GM19239 (cell line): ENCODE results near the genes KRTAP5-7, ANAPC15 and FOLR3.

GRCh38 chr11:70164917-70165829 is 37.9 kb upstream of the FADD start:
- RRBS: no CpG with 5 or more reads among the region's 30 CpGs

- RRBS: no CpG with 5 or more reads among the region's 15 CpGs
These were observed 3.0 kb downstream of the FADD start for GRCh38 chr11:70206098-70206481.

DNA sequence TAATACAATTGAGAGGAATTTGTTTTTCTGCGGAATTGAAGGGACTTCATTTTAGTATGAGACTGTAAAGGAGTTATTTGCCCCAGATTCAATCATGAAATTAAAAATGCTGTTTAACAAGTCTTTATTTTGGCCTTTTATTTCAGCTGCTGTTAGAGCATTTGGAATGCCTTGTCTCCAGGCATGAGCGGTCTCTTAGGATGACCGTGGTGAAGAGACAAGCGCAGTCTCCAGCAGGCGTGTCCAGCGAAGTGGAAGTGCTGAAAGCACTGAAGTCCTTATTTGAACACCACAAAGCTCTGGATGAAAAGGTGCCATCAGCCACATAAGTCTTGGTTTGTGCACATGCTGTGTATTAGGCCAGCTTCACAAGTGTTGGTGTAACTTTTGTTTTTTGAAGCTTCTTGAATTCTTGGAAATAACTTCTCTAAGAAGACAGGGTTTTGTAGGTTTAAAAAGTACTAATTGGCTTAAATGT is 54.2 kb downstream of the PPFIA1 start:
- RRBS: no CpG with 5 or more reads among the region's 6 CpGs

GRCh38 chr11:70330054-70330458 is 59.6 kb downstream of the PPFIA1 start:
- RRBS: no CpG with 5 or more reads among the region's 6 CpGs

DNA sequence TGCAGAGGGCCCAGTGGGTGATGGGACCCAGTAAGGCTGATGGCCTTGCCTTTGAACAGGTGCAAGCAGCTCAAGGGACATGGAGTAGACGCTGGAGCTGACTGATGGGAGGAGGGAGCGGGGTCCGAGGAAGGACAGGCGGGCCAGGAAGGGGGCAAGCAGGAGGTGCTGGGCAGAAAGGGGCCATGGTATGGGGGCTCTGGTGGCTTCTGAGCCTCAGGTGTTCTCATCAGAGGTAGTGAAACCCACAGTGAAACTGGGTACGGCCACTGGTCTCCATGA is 26.2 kb downstream of the CTTN start:
- RRBS: no CpG with 5 or more reads among the region's 5 CpGs

DNA sequence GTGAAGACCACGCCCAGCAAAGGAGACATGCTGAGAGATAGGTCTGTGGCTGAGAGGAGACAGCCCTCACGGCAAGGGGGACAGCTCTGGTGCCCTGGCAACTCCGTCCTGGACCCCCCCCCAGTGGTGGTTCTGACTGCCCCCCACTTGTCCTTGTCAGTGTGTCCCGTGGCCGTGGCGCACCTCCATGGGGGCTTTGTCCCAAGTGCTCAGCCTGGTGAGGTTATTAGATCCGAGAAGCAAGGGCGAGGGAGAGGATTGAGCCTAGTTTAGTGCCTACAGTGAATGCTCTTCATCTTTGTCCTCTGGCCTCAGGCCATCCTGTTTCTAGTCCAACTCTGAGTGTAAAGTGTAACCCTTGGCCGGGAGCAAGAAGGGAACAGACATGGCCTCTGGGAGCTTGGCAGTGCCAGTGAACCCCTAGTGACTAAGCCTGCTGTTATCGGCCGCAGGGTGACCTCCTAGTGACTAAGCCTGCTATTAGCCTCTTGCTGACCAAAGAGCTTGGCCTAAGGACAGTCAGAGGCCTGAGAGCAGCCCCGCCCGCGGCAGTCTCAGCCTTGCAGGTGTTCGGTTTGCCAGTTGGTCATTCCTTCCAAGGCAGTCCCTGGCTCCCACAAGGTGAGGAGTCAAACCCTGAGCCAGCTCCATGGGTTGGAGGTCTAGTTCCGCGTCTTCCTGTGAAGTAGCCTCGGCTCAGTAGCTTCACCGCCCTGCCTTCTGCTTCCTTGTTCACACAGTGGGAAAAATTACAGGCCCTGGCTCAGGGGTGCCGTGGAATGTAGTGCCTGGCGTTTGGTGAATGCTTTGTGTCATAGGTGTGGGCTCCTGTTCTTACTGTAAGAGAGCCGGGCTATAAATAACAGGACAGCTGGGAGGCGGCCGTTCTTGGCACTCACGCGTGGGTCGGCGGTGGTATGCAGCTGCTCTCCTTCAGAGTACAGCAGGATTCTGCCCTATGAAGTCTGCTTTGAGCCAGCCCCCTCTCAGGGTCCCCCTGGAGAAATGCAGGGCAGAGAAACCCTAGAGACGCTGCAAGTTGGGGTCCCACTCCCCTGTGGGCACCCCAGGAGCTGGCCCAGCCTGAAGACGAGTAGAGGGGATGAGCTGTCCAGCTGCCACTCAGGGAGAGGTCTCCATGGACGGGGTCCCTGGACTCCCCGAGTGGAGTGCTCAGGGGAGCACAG is 83.9 kb downstream of the CTTN start:
- RRBS: no CpG with 5 or more reads among the region's 32 CpGs

GRCh38 chr11:70486730-70487485 is 88.6 kb downstream of the CTTN start:
- RRBS: 91% methylated on average over 18 of the region's 52 CpGs

DNA sequence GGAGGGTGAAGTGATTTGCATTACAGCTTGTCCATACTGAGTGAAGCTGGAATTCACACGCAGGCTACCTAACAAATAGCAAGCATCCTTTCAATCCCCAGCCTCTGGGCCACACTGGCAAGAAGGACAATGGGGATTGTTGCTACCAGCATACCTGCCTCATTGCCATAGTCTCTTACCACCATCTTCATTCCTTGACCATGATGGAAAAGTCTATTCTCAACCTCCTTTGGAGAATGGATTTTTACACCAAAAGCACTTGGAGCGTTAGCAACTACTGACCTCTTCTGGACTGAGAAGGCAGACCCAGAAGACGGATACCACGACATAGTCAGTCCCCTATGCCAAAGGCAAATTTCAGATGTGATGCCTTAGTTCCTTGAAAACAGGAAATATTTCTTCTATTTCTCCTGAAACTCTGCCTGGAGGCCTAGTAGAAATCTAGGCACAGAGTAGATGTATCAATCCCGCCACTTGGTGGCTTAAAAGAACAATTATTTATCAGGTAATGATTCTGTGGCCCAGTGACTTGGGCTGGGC is 75.5 kb downstream of the DHCR7 start:
- RRBS: no CpG with 5 or more reads among the region's 5 CpGs

DNA sequence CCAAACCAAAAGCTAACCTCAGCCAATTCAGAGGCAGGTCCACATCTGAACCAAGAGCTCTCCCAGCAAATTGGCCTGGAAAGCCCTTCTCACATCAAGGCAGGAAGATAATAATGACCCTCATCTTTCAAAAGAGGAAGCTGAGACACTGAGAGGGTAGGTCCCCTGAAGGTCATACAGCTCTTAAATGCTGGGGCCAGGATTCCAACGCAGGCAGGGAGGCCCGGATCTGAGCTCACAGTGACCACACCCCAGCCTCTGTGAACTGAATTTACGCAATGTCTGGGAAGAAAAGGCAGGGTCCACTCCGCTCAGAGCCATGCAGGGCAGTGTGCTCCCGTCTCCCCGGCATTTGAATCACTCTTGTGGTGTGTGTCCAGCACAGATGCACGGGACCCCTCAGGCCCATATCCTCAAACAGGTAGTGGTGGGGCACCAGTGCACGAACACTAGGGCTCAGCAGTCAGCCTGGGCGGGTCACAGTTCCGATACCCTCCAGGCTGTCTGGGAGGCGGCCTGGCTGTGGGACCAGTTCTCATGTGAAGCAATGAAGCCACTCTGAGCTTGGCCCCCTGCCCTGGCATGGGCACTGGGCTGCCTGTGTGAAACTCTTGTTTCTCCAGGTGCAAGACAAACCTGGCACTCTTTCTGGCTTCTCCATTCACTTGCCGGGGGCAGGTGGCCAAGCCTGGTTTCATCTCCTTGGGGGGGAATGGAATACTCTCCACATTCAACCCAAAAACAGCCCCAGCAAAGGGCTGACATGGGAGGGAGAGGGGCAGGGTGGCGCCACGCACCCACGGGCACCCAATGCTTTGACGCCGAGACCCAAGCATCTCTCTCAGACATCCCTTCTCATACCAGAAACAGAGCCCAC is 14.5 kb downstream of the DHCR7 start:
- RRBS: no CpG with 5 or more reads among the region's 17 CpGs

- RRBS: no CpG with 5 or more reads among the region's 5 CpGs
These were observed 27.0 kb downstream of the NADSYN1 start for GRCh38 chr11:71479988-71480329.

- RRBS: no CpG with 5 or more reads among the region's 8 CpGs
These were observed 27.6 kb upstream of the KRTAP5-7 start for GRCh38 chr11:71499403-71499949.

DNA sequence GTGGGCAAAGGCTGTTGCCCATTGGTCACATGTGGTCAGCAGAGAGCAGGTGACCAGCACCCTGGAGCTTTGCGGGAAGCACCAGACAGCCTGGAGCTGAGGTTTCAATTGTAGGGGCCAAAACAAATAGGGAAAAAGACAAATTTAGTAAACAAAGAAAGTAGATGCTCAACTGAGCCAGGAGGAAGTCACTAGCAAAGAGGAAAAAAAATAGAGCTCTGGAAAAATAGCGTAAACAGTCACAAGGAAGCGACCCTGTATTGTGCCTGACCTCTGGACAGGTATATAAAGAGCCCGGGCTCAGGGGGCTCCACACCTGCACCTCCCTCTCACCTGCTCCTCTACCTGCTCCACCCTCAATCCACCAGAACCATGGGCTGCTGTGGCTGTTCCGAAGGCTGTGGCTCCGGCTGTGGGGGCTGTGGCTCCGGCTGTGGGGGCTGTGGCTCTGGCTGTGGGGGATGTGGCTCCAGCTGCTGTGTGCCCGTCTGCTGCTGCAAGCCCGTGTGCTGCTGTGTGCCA is at the start of gene KRTAP5-7:
TSS of gene KRTAP5-7 (plus strand) at position 339 of the 522 bp plus-strand sequence.
- RRBS: no CpG with 5 or more reads among the region's 9 CpGs

- RRBS: no CpG with 5 or more reads among the region's 38 CpGs
These were observed 56.6 kb upstream of the KRTAP5-11 start for GRCh38 chr11:71639303-71639600.

GRCh38 chr11:71710708-71711517 is 122.1 kb upstream of the DEFB108B start:
- RRBS: no CpG with 5 or more reads among the region's 12 CpGs

DNA sequence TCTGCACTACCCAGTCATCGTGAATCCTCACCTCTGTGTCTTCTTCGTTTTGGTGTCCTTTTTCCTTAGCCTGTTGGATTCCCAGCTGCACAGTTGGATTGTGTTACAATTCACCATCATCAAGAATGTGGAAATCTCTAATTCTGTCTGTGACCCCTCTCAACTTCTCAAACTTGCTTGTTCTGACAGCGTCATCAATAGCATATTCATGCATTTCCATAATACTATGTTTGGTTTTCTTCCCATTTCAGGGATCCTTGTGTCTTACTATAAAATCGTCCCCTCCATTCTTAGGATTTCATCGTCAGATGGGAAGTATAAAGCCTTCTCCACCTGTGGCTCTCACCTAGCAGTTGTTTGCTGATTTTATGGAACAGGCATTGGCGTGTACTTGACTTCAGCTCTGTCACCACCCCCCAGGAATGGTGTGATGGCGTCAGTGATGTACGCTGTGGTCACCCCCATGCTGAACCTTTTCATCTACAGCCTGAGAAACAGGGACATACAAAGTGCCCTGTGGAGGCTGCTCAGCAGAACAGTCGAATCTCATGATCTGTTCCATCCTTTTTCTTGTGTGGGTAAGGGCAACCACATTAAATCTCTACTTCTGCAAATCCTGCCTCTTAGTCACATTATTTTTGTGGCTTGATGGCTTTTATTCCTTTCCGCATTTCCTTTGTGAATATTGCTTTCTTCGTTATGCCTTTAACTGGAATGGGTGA is 15.8 kb downstream of the DEFB131B start:
- RRBS: no CpG with 5 or more reads among the region's 11 CpGs

DNA sequence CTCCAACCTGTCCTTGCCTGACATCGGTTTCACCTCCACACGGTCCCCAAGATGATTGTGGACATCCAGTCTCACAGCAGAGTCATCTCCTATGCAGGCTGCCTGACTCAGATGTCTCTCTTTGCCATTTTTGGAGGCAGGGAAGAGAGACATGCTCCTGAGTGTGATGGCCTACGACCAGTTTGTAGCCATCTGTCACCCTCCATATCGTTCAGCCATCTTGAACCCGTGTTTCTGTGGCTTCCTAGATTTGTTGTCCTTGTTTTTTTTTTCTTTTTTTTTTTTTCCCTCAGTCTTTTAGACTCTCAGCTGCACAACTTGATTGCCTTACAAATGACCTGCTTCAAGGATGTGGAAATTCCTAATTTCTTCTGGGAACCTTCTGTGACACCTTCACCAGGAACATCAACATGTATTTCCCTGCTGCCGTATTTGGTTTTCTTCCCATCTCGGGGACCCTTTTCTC is 25.0 kb downstream of the XNDC1N start:
- RRBS: no CpG with 5 or more reads among the region's 7 CpGs

DNA sequence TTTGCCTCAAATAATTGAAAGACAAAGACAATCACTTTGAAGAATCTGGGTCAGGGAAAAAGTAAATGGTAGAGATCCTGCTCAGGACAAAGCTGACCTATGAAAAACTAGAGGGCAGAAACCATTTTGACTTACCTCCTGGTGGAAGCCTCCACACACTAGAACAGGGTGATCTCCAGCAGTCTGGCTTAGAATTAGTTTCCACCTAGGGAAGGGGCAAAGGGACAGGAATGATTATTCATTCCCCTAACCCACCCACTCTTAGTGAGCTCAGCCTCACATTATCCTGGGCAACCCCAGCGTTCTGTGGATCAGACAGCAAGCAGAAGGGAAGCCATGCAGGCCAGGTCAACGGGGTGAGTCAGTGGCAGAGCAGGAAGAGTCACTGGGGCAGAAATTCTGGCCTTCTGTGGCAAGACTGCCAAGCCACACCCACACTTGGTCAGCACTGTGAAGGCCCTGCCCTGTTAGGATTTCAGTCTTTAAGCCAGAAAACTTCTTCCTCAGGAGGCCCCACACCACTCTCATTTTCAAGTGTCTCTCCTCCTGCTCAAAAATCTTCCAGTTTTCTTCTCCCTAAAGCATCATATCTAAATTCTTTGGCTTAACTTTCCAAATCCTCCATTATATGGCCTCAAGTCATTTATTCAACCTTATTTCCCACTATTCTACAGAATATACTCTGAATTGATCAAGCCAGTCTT is 10.5 kb downstream of the NUMA1 start:
- RRBS: no CpG with 5 or more reads among the region's 2 CpGs

DNA sequence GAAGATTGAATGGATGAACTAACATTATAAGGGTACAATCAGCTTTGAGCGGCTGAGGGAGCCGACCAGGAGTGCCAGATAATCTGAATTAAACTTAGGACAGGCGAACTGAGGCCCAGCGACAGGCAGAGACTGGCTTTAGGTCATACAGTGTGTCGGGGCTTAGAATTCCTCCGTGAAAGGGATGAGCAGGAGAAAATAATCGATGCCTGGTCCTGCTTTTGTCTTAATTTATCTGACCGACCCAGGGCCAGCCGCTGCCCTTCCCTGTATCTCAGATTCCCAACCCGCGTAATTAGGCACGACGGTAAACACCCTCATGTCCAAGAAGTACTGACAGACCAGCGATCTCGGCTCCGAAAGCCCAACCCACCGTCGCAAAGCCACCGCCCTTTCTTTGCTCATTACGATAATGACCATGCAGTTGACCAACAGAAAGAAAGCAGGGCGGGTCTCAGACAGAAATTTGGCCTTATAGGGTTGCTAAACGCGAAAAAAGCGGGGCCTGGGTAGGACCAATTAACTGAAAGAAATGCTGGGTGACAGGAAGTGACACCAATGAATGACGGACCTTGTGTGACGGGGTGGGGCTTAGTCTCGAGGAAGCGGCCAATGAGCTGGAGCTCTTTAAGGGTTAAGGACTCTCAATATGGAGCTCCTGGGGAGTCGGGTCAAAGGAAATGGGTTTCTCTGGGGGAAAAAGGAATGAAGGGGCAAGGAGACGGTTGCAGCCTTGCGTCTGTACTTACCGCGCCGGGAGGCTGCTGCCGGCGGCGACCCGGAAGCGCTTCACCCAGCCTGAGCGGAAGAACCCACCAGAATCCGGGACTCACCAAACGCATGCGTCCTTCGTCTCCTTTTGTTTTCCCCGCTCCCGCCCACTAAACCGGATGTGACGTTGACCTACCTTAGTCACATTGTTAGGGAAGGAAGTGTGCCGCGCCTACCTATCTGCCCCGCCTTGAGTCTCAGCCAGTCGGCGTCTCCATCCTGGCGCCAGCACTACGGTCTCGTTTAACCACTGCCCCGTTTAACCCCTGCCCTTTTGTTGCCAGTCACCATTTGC is at the start of gene ANAPC15:
TSS of gene ANAPC15 (minus strand) at position 795 of the 1,066 bp plus-strand sequence.
- RRBS: 2% methylated on average over 7 of the region's 57 CpGs

GRCh38 chr11:72123913-72124443 is 11.5 kb upstream of the ANAPC15 start:
- RRBS: no CpG with 5 or more reads among the region's 7 CpGs

GRCh38 chr11:72135325-72135916 is at the start of gene FOLR3:
TSS of gene FOLR3 (plus strand) at chr11:72135725.
- RRBS: no CpG with 5 or more reads among the region's 6 CpGs